Measurements from ENCODE around the genes ABCC8 and TSG101.

- PRO-cap = no peak
Observed at GRCh38 chr11:17075026-17075270, 2.5 kb downstream of the RPS13 start.

DNA sequence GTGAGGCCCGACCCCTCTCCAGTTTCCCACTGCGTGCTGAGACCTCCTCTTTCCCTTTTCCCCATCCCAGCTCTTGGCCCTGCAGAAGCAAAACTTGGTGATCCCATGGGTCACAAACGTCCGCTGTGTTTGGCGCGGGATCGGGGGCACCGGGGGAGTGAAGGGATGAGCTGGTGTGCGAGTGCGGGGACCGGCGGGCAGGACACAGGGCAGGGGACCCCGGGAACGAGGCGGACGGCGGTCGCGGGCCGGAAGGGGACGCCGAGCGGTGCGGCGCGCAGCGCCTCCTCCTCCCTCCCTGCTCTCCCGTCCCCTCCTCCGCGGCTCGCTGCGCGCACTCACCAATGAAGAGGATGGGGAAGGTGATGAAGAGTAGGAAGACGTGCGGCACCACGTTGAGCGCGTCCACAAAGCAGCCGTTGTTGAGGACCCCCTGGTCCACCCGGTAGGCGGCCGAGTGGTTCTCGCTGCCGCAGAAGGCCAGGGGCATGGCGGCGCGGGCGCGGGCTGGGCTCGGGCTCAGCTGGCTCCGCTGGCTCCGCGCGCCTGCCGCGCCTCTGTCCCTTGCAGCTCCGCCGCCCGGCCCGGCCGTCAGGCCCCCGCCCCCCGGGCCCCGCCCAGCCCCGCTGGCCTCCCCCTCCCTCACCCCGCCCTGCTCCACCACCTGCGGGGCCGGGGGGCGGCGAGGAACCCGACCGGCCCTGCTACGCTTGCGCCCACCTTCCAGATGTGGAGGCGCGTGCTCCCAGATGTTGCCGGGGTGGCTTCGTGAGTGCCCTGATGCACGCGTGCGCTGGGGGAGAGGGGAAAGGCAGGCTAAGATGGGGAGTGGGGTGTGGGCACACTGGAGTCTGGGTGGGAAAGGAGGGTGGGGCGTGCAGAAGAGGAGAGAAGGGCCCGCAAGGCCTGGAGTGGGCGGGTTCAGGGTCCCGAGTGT lies at the start of gene ABCC8:
TSS of gene ABCC8 (minus strand) at position 559 of the 937 bp plus-strand sequence.
- PRO-cap = no peak

- PRO-cap = no peak
Observed at GRCh38 chr11:17533227-17533582, 11.0 kb downstream of the USH1C start.

DNA sequence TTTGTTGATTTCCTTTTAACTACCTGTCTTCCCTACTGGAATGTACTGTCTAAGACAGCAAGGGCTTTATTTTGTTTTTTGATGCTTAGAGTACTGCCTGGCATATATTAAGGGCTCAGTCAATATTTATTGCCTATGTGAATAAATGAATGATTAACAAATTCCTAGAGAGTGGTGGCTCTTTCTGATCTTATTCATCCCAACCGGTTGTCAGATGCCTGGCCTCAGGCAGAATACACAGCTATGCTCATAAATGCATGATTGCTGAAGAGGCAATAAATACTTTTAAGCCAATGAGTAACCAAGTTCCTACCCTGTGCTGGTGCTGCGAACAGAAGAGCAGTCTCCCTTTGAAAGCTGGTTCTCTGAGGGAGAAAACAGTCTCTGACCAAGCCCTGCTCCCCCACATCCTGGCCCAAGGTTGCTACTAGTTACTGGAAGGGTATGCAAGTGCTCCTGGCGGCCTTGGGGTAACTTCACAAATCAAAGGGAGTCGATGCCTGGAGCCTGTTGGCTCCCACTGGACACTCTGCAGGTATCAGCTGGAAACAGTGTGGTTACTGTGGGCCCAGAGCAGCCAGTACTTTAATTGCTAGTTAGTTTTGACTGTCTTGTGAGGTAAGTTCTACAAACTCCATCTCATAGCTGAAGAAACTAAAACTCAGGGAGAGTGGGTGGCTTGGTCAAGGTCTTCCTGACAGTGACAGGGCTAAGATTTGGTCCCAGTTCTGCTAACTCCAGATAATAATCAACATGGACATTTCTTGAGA lies 2.8 kb downstream of the USH1C start:
- PRO-cap = no peak

- PRO-cap = no peak
Observed at GRCh38 chr11:18246342-18246745, 2.1 kb downstream of the SAA2 start.

DNA sequence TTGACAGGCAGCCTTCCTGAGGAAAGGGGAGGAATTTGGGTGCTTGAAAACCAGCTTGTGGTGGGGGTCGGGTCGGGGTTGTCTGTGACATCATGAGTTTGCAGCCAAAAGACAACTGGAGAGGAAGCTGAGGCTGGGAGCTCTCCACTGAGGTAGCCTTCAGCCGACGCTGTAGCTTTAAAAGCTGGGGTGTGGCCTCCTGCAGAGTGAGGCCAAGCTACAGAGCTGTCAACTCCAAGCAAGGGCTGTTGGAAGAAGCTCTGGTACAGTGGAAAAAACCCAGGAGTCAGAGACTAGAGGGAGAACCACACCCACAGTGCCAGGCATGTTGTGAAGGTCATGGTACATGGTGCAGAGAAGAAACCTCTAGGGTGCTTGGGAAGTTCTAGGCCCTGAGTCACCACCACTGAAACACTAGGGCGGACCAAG lies 10.8 kb upstream of the LDHA start:
- PRO-cap = no peak

DNA sequence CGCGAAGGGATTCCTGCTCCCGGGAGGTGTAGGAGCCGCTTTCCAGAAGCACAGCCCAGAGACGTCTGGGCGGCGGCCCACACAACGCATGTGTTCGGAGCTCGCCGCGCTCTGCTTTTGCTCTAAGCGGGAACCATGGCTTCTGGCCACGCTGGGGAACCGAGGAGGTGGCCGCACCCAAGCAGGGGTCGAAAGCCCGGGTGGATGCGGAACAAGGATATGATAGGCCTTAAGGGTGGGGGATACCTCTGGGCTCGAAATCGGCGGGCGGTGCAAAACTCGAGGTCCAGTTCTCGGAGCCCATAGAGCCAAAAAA lies 315 bp downstream of the LDHA start:
- PRO-cap = unidirectional peak, plus-strand start at position 58 of the sequence

GRCh38 chr11:18395036-18395410 lies 660 bp downstream of the LDHA start:
- PRO-cap = no peak

DNA sequence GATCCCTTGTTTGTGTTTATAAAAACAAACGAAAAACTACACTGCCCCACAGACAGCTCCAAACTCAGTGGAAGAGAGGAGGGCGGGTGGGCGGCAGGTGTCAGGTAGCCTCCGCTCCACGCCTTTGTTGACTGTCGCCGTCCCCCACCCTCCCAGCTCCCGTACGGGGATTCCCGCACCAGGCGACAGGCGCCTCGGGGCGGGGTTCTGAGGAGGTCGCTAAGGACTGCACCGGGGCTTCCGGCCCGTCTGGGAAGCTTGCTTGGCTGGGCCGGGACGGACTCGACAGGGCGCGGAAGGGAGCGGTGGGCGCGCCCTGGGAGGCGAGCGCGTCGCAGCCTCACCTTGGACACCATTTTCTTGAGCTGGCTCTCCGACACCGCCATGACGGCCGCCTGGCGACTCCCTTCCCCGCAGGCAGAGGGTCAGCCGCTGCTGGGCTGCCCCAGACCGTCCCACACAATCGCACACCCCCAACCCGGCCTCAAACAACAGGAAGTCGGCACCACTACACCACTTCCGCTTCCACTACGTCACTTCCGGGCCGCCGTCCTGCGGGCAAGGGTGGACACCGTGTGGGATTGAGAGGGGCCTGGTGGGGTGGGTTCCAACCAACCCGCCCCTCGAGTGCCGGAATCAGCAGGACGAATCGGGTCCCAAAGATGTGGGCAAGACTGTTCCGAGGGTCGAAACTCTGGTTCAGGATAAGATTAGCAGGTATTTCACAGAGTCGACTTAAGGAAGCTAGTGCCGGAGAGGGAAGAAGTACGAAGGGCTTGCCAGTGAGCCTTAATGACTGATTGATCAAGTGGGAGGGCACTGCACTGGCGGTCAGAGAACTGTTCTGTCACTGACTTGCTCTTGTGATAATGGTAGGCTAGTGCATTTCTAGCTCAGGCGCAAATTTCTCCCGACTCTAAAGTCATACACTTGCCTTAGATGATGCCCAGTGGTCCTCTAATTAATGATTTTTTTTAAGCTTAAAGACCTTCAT lies at the start of gene TSG101:
TSS of gene TSG101 (minus strand) at position 512 of the 994 bp plus-strand sequence.
- PRO-cap = bidirectional peak, plus-strand start at position 598 of the sequence, minus-strand start at position 465 of the sequence

GRCh38 chr11:18615435-18616393 lies 16.1 kb downstream of the MISFA start:
- PRO-cap = no peak

DNA sequence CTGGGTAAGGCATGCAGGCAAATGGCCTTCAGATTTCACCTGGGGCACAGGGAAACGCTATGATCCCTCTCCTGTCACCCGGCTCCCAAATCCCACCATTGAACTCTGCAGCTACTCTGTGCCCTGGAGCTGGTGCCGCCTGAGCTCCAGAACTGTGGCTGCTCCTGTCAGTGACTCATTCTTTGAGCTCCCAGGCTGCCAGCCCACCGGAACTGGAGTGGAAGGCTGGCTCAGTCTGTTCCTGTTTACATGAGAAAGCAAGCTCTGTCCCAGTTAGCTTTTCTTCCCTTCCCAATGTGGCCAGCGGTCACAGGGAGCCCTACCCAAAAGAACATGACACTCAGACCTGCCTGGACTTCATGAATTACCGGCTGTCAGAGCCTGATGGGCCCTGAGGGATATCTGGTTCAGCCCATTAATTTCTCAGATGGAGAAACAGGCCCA lies 23.7 kb upstream of the IGSF22 start:
- PRO-cap = no peak

GRCh38 chr11:18843787-18844013 lies 52.1 kb upstream of the PTPN5 start:
- PRO-cap = no peak

DNA sequence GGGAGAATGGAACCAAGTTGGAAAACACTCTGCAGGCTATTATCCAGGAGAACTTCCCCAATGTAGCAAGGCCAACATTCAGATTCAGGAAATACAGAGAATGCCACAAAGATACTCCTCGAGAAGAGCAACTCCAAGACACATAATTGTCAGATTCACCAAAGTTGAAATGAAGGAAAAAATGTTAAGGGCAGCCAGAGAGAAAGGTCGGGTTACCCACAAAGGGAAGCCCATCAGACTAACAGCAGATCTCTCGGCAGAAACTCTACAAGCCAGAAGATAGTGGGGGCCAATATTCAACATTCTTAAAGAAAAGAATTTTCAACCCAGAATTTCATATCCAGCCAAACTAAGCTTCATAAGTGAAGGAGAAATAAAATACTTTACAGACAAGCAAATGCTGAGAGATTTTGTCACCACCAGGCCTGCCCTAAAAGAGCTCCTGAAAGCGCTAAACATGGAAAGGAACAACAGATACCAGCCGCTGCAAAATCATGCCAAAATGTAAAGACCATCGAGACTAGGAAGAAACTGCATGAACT lies 19.6 kb downstream of the ZDHHC13 start:
- PRO-cap = no peak

DNA sequence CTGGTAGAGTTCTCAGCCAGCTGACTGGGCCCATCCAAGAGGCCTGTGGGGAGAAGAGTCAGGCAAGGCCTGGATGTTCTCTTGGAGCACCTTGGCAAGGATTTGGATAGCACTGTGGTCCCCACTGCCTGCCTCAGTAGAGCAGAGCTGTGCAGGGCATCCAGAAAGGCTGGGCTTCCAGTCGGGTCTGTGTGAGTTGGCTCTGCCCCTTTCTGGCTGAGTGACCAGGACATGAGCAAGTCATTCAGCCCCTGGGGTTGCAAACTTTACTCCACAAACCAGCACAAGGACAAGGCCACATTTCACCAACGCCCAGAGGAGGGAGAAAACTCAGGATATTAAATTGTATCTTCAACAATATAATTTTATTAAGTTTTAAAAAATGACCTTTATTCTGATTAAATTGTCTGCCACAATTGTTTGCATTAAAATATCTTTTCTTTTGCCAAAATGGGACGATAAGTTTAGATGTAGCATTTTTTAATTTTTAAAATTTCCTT lies 29.1 kb upstream of the NAV2 start:
- PRO-cap = no peak

DNA sequence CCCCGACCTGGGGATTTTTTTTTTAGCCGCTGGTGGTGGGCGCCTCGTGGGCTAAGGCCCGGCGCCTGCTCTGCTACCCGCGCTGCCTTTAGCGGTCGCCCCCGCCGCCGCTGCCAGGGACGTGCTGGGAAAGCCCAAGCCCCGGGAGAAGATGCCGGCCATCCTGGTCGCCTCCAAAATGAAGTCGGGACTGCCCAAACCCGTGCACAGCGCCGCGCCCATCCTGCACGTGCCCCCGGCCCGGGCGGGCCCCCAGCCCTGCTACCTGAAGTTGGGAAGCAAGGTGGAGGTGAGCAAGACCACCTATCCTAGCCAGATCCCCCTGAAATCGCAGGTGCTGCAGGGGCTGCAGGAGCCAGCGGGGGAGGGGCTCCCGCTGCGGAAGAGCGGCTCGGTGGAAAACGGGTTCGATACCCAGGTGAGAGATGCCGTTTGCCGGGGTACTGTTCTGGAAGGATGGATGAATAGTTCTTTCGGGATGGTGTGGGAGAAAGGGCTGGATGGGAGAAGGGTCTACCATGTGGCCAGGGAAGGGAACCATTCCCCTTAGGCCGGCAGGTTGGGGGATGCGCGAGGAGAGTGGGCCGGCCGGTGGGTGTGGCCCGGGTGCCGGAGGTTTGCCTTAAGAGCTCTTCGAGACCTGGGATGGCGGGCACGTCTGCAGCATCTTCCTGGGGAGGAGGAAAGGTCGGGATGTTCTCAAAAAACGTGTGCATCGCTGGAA lies 1.1 kb downstream of the NAV2 start:
- PRO-cap = no peak

DNA sequence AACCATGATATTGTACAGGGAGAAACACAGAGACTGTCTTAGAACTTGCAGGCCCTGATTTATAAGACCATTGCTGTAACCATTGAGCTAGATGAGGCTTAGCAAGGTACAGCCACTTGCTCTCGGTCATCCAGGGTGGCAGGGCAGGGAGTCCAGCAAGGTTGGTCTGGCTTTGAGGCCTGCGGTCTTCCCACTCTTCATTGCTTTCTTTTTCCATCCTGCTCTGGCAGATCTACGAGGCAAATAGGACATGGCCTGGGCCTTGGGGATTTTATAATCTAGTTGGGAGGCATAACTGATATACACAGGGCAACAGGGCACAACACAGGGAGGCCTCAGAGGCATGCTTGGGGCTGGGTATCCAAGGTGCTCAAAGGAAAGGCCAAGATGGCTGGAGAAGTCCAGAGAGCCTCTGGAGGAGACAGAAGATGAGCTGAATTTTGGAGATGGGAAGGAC lies 4.4 kb downstream of the NAV2 start:
- PRO-cap = no peak

- PRO-cap = no peak
Observed at GRCh38 chr11:19727157-19727656, 14.6 kb downstream of the NAV2 start.

DNA sequence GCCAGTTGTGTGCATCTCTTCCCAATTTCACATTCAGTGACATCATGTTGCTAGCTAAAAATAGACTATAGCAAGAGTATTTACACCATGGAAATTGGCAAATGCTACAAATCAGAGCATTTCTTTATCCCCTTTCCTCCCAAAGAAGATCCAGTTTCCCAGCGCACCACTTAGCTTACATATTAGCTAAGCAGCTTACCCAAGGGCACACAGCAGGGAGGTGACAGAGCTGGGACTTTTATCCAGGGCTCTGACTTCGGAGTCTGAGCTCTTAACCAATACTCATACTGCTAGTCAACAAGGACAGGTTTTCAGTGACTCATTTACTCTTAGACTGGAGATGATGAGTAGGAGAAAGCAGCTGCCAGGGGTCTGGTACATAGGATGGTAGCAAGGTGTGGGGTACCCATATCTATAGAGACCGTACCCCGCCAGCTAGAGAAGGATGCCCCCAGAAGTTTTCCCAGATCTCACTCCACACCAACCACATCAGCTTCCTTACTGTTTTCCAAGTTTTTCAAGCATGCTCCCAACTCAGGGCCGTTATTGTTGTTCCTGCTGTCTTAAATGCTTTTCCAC lies 38.5 kb downstream of the NAV2 start:
- PRO-cap = no peak

DNA sequence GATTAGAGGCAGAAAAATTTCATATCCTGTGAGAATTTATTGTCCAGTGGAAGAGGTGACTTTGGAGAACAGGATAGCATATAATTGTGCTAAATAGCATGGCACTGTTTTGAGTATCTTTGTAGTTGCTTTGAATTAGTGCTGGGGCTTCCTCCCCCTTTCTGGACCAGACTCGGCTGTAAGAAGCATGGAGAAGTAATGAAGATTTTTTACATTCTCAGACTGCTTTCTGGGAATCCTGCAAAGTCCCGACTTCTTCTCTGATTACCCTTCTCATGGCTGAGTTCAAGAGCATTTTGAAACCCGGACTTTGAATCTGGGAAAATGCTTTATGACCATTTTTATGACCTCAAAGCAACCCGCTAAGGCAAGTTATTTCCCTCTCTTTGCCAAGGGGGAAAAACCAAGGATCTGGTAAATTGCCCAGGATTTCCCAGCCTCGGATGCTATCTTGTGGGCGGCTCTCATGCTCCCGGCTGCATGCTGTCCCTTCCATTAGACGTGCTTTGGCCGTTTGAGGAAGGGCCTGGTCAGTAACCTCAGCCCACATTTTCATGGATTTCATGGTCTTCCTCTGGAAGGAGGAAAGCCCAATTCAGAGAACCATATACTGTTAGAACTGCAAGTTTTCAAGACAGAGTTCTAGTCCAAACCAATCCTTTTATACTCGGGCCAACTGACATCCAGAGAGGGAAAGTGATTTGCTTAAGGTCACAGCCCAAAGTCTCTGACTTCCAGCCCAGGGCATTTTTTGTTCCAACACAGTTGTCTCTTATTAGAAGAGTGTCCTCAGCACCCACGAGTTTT lies 77.2 kb downstream of the NAV2 start:
- PRO-cap = no peak

GRCh38 chr11:19836804-19837718 lies 124.4 kb downstream of the NAV2 start:
- PRO-cap = no peak

Measured in progenitor cell of endocrine pancreas (in vitro differentiated cells).